Uterus (tissue), 7 donors: ENCODE measurements around the gene RNASET2.

- PRO-cap, 4 experiments = peak in 1 of 4 experiments; most common plus-strand start chr6:165662087 (in 1)
- RAMPAGE, long total RNA, 2 experiments = no peak in any of the 2 experiments
- RRBS = under 1% methylated on average over 5 of the region's 28 CpGs
These were observed 1.3 kb downstream of the PDE10A start for GRCh38 chr6:165661843-165662118.

DNA sequence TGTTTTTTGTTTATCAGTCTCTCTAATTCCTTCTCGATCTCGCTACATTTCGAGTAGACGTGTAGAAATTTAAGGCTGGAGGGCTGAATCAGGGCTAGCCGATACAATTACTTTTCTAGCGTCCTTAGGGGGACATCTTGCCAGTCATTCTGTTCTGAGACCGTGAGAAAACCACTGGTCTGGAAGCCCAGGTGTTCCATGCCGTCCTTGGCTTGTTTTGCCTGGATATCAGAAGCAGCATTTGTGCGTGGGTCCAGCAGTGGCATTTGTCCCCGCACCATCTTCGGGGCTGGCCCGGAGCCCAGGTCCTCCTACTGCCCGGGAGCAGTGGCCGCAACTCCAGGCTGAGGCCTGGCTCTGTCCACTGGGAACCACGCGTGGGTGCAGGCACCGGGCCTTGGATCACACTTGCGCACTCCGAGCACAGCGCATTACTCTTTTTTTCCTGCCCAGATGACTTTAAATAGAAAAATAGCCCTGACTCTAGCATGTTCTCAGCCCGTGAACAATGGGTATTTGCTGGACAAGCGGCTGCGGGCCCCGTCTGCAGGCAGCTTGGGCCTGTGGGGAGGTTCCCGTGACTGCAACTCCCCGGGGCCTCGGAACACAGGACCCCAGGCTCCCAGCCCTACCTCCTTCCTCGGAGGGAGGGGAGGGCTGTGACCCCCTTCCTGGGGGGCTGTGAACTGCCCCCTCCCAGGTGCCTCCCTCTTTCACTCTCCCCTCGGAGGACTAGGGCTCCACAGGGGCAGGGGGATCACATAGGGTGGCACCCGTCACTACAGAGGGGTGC is 162.3 kb downstream of the TBXT start:
- PRO-cap, 4 experiments = peak in 3 of 4 experiments; most common plus-strand start position 489 of the sequence (in 3); most common minus-strand start position 410 of the sequence (in 2)
- RAMPAGE, long total RNA, 2 experiments = no peak in any of the 2 experiments
- RRBS = 6% methylated on average over 5 of the region's 30 CpGs

GRCh38 chr6:166005943-166006545 is 161.6 kb downstream of the TBXT start:
- PRO-cap, 4 experiments = peak in 1 of 4 experiments; most common plus-strand start chr6:166006319 (in 1); most common minus-strand start chr6:166006102 (in 1)
- RAMPAGE, long total RNA, 2 experiments = no peak in any of the 2 experiments
- RRBS = no CpG with 5 or more reads among the region's 40 CpGs

GRCh38 chr6:166235400-166235730 is 67.7 kb upstream of the TBXT start:
- PRO-cap, 4 experiments = no peak in any of the 4 experiments
- RAMPAGE, long total RNA, 2 experiments = no peak in any of the 2 experiments
- RRBS = no CpG with 5 or more reads among the region's 10 CpGs

DNA sequence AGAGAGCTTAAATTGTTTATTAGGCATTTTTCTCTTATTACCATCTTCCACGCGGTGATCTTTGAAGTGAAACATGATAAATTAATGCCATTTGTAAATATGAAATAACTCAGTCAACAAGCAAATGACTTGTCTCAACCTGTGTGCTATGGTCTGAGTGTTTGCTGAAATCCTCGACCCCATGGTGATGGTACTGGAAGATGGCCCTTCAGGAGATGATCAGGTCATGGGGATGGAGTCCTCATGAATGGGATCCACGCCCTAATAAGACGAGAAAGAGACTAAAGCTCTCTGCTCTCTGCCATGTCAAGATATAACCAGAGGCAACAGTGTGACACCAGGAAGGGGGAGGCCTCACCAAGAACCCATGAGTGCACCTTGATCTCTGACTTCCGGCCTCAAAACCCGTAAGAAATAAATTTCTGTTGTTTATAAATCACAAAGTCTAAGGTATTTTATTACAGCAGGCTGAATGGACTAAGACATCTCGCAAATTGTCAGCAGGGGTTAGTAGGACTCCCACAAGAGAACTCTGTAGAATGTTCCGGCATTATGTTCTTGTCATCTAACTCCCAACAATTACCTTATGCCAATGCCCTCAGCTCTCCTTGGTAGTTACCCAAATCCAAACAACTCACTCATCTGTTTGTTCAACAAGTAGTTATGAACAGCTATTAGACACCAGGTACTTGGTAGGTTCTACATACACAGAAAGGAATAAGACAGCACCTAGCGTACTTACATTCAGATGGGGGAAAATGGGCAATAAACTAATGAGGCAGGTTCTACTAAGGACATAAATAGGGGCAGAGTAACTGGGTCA is 4.5 kb downstream of the SFT2D1 start:
- PRO-cap, 4 experiments = no peak in any of the 4 experiments
- RAMPAGE, long total RNA, 2 experiments = no peak in any of the 2 experiments
- RRBS = no CpG with 5 or more reads among the region's 10 CpGs

DNA sequence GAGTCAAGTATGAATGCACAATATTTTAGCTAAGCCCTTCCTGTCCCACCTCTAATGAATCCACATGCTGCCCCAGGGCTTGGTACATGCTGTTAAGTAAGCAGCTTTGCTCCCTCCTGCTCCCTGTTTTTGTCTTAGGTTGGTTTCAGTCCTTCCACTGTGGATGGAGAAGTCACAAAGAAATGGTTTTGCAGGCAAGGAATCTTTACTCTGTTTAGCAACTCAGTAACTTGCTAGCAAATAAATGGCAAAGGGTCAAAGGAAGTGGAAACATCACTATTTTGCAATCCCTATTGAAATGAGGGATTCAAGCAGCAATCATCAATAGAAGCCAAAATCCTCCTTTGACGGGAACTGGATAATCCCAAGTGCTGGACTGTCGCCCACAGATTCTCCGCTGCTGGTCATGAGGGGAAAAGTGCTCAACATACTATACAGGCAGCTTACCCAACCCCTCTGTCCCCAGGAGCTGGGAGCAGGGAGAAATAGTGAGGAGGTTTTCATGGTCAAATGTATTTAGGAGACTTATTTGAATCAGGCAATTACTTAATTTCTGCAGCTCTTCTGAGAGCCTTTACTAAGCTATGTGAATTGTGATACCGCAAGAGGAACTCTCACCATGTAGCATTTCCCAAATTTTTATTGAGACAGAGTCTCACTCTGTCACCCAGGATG is 5.2 kb upstream of the MPC1 start:
- PRO-cap, 4 experiments = no peak in any of the 4 experiments
- RAMPAGE, long total RNA, 2 experiments = no peak in any of the 2 experiments
- RRBS = no CpG with 5 or more reads among the region's 4 CpGs

GRCh38 chr6:166394468-166394961 is 11.8 kb upstream of the MPC1 start:
- PRO-cap, 4 experiments = no peak in any of the 4 experiments
- RAMPAGE, long total RNA, 2 experiments = no peak in any of the 2 experiments
- RRBS = no CpG with 5 or more reads among the region's 6 CpGs

DNA sequence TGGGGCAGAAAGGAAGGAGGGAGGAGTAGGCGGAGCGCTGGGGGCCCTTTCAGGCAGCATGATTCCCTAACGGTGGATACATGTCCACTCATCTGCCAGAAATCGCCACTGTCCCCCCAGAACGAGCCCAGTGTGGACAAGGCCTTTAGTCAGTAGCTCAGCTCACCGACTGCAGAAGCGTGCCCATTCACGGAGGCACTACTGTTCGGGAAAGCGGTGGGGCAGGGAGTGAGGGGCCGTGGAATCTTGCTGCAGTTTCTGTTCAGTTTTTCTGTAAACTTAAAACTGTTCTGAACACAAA is 87.8 kb upstream of the MPC1 start:
- PRO-cap, 4 experiments = no peak in any of the 4 experiments
- RAMPAGE, long total RNA, 2 experiments = no peak in any of the 2 experiments
- RRBS = no CpG with 5 or more reads among the region's 11 CpGs

DNA sequence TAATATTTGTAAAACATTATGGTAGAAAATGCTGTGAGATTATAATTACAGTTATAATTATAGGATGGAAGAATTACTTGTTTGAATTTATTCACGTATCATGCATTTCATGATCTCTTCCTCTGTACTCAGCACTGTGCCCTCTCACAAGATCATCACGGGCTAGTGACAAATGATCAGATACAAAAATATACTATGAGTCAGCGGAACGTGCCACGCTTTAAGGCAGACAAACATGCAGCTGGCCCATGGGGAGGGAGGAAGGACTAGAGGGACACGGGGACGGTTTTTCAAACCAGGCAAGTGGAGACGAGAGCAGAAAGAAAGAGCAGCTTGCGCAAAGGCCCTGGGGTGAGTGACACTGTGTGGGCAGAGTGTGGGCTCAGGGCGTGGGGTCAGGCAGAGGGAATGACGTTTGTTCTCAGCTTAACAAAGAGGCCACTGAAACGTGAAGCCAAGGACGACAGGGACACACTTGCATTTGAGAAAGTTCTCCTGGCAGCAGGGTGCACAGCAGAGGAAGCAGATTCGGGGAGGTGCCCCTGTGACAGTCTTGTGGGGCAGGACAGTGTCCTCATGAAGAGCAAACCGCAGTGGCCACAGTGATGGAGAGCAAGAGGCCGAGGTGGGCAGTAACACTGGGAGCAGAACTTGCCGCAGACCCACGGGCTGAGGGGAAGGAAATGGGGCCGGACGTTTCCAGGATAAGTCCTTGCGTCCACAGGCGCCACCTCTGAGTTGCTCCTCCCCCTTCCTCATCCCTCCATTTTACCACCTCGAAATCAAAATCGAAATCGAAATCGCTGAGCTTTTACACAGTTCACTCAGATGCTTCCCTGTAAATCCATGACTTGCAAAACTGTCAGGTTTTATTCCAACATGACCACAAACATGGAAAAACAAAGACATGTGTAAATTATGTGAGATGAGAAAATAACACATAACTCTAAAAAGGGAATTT is 6.9 kb upstream of the RPS6KA2 start:
- PRO-cap, 4 experiments = no peak in any of the 4 experiments
- RAMPAGE, long total RNA, 2 experiments = no peak in any of the 2 experiments
- RRBS = no CpG with 5 or more reads among the region's 26 CpGs

- PRO-cap, 4 experiments = no peak in any of the 4 experiments
- RAMPAGE, long total RNA, 2 experiments = no peak in any of the 2 experiments
- RRBS = 19% methylated on average over 5 of the region's 19 CpGs
These were observed 29.2 kb upstream of the RPS6KA2 start for GRCh38 chr6:166656175-166656732.

- PRO-cap, 4 experiments = no peak in any of the 4 experiments
- RAMPAGE, long total RNA, 2 experiments = no peak in any of the 2 experiments
- RRBS = no CpG with 5 or more reads among the region's 8 CpGs
These were observed 144.2 kb upstream of the RPS6KA2 start for GRCh38 chr6:166771313-166771540.

- PRO-cap, 4 experiments = no peak in any of the 4 experiments
- RAMPAGE, long total RNA, 2 experiments = no peak in any of the 2 experiments
- RRBS = 33% methylated on average over 2 of the region's 12 CpGs
These were observed 26.8 kb downstream of the RNASET2 start for GRCh38 chr6:166929308-166930132.

DNA sequence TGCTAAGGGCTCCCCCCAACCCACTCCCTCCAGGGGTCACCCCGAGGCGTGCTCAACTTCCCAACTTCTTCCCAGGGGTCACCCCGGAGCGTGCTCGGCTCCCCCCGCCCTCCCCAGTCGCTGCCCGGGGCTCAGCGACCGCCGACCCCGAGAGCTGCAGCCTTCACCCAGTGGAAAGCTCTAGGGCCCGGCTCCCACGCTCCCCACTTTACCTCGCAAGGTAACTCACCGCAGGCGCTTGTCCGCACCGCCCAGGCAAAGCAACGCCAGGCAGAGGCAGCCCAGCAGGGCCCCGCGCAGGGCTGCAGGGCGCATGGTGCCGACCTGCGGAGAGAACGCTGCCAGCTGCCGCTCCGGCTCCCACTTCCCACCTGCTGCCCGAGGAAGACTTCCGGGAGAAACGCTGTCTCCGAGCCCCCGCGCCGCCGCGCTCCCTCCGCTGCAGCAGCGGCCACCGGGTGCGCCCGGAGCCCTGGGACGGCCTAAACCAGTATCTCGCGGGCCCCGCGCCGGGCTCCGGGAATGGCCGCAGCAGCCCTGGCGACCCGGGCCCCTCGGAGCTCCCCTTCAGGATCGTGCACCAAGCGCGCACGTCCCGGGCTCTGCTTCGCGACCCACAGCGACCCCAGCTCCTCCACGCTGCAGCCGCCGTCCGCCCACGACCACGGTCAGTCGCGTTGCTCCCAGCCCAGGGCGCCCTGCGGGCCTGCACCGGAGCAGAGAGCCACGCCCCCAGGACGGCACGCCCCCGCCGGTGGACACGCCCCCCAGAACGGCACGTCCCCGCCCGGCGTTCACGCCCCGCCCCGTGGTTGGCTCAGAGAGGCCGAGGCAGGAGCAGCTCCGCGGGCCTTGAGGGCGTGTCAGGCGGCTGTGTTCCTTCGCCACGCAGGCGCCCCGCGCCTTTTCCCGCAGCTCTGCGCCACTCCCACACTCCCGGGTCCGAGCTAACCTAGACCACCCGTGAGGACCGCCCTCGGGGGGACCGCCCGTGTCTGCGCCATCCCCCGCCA is at the start of gene RNASET2:
Gene RNASET2 (minus strand): TSS at position 683 of the 1,013 bp plus-strand sequence.
- PRO-cap, 4 experiments = peak in 4 of 4 experiments; most common plus-strand start position 812 of the sequence (in 3); most common minus-strand start position 674 of the sequence (in 2)
- RAMPAGE, long total RNA, 2 experiments = start-site peak on the minus strand in 1 of 2 experiments, centred at position 397 of the sequence, 20 reads per replicate
- RRBS = 2% methylated on average over 48 of the region's 107 CpGs

DNA sequence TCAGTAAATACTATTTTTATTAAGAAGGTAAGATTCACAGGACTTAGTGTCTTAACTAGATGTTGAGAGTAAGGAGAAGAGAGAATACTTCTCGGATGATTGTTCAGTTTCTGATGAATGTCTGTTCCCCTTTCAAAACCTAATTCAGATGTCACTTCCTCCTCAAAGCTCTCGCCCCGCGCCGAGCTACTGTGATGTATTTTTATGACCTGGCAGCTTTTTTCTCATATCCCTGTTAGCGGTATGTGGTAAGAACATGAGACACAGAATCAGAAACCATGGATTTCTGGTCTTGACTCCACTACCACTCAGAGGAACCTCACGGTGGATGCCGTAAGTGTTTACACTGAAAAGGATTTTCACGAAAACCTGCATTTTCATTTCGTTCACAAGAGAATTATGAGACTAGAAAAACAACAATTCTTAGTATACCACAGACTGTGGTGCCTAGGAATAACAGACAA is 48.4 kb downstream of the CEP43 start:
- PRO-cap, 4 experiments = no peak in any of the 4 experiments
- RAMPAGE, long total RNA, 2 experiments = no peak in any of the 2 experiments
- RRBS = no CpG with 5 or more reads among the region's 10 CpGs

DNA sequence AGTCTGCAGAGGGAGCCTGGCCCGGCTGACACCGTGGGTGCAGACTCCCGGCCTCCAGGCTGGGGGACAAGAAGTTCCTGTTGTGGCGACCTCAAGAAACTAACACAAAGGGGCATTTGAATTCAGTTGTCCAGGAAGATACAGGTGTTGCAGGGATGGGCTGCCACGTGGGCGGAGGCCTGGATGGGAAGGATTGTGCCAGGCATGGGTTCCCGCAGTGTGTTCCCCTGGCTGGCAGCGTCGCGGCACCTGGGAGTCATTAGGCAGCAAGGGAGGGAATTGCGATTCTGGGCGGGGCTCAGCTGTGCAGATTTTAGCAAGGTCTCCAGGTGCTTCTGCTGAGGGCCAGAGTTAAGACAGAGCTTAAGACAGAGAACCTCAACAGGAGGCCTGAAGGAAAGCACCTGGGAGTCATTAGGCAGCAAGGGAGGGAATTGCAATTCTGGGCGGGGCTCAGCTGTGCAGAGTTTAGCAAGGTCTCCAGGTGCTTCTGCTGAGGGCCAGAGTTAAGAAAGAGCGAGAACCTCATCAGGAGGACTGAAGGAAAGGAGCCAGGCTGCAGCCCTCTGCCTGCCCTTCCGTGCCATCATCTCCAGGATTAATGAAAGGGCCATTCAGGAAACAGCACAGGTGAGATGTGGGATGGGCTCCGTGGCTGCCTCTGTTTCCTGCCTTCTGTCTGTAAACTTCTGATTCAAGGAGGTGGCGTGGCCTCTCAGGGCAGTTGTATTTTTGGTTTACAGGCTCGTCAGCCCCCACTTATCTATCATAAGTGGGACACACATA is 20.1 kb upstream of the UNC93A start:
- PRO-cap, 4 experiments = no peak in any of the 4 experiments
- RAMPAGE, long total RNA, 2 experiments = no peak in any of the 2 experiments
- RRBS = no CpG with 5 or more reads among the region's 18 CpGs

DNA sequence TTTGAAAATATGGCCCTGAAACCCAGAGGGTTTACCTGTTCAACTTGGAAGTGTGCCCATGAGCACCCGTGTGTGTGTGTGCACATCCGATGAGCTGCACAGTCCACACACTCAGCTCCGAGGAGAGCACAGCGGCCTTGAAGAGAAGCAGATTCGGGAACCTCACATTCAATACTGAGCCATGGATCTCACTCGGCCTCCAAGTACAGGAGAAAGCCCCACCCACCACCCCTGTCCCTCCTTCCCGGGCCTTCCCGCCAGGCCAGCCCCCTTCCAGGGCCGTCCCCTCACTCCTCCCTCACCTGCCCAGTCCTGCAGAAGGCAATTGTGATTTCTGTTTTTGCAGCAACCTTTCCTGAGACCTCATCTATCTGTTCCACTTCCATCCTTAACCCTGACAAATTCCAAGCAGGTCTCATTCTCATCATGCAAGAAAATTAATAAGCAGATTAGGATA is 3.7 kb upstream of the TTLL2 start:
- PRO-cap, 4 experiments = peak in 2 of 4 experiments; most common minus-strand start position 170 of the sequence (in 1)
- RAMPAGE, long total RNA, 2 experiments = no peak in any of the 2 experiments
- RRBS = no CpG with 5 or more reads among the region's 9 CpGs

- PRO-cap, 4 experiments = peak in 3 of 4 experiments; most common plus-strand start chr6:167494323 (in 3); most common minus-strand start chr6:167494176 (in 1)
- RAMPAGE, long total RNA, 2 experiments = no peak in any of the 2 experiments
- RRBS = no CpG with 5 or more reads among the region's 34 CpGs
These were observed 169.2 kb downstream of the TTLL2 start for GRCh38 chr6:167493771-167494811.

DNA sequence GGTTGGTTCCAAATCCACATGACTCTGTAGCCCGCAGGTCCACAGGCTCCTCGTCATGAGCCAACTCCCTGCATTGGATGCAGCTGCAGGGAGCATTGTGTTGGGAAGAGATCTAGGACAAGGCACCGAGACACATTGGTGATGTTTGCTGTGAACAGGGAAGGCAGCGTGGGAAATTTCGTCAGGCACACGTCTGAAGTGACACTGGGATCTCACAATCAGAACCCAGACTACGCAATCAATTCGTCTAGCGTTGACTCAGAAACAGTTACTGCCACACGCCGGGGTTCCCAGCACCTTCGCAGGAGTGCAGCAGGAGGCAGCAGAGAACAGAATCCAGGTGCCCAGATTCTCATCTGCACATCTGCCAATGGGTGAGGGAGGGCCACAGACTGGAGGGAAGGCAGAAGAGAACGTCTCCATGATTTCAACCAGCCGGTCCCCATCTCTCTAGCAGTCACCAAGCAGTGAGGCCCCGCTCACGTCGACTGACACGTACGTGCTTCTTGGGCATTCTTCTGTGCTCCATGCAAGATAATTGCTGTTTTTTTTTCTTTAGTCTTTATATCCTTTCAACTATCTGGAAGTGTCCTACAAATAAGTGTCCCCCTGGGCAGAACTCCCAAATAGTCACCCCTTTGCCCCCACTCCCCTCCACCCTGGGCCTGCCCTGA is 177.1 kb downstream of the TTLL2 start:
- PRO-cap, 4 experiments = no peak in any of the 4 experiments
- RAMPAGE, long total RNA, 2 experiments = no peak in any of the 2 experiments
- RRBS = no CpG with 5 or more reads among the region's 19 CpGs

DNA sequence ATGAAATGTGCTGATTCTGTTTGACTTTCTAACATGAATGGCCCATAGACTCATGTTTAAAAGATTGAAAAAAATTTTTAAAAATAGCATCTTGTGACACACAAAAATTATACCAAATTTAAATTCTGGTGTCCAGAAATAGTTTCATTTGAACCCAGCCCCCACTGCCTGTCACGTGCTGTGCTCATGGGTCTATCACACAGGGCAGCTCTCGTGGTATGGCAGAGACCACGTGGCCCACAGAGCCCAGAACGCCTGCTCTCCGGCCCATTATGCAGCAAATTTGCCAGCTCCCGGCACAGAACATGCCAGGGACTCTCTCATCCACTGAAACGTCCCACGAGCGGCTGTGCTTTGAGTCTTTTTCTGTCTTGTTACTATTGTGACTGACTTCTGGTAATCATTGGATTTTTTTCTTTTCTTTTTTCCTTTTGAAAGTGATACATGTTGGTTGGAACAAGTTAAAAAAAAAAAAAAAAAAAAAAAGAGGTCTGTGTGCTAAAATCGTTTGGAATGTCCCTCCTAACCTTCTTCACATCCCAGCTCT is 224.4 kb downstream of the TTLL2 start:
- PRO-cap, 4 experiments = no peak in any of the 4 experiments
- RAMPAGE, long total RNA, 2 experiments = no peak in any of the 2 experiments
- RRBS = no CpG with 5 or more reads among the region's 10 CpGs

DNA sequence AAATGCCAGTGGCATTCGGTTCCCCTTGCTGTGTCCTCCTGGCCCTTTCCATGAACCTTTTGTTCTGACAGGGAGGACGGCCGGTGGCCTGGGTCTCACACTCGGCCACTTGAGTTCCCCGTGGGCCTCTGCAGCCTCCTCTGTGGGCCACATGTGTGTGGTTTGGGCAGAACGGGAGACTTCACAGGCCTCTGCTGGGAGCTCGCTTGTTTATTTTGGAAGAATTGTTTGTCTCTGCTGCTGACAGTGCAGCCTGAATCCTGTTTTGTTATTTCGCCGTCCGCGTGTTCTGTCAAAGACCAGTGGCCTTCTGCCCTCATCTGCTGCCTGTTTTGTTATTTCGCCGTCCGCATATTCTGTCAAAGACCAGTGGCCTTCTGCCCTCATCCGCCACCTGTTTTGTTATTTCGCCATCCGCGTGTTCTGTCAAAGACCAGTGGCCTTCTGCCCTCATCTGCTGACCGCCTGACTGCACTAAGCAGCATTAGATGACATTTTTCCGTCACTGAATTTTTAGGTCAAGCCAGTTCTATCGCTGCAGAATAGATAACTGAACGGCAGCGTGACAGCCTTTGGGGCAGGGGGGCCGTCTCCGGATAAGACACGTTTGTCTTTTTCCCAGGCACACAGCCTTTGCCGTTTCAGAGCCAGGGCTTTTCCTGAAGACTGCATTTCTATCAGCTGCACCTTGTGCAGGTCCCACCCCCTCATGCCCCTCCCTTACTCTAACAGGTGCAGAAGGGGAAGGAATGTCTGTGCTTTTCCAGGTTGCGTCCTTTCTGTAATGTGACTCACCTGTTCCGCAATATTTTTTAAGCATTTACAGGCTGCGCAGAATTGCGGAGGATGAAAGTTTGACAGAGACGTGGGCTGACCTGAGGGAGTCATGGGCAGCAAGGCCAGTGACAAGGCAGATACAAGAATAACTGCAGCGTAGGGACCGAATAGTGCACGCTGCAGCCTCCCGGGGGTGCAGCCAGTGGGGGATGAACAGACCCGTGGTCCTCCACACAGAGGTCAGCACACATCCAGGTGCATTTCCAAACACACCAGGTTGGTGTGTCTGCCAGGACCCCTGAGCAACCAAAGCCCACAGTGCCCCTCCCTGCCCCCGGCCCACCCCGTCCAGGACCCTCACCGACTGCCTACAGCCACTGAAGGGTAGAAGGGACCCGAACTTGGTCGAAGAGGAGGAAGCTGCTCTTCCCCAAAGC is 158.4 kb upstream of the AFDN start:
- PRO-cap, 4 experiments = no peak in any of the 4 experiments
- RAMPAGE, long total RNA, 2 experiments = no peak in any of the 2 experiments
- RRBS = no CpG with 5 or more reads among the region's 42 CpGs